ENCODE measurements around a stretch of chr11.

DNA sequence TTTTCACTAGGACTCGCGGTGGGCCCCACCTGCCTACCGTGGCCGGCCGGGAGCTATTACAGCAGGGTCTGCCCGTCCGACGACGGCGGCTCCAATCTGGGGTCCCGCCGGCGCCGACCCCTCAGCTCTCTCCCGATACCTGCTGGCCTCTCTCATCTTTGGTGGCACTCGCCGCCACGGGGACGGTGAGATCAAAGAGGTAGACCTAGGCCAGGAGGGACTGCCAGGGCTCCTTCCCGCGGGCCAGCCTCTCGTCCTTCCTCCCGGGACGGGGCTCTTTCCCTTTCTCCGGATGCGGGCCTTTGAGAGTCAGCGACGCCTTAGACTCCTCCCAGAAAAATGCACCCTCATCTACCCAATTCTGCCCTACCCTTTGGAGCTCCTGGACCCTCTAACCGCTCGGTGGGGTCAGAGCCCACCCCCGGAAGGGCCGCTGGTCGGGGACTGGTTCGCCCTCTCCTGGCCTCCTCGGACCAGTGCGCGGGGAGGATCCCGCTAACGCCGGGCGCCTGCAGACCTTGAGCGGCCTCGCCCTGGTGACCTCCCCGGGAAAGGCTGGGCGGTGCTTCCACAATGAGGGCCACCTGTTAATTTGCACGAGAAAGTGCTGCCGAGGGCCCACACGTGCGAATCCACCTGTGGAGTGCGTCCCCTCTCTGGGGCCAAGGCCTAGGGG lies 61.2 kb downstream of the ENDOD1 start:
- RAMPAGE, long total RNA = no peak
- RRBS, 2 experiments = 2 to 3% methylated on average over 22 of the region's 50 CpGs
CAGE:
- cytosol, long polyA minus RNA = no peak
- cytosol, long polyA plus RNA = no peak
- long polyA plus RNA = no peak
- nucleolus, long total RNA = start-site peak on the minus strand centred at position 284 of the sequence, 14 bp wide, 6 reads; start-site peak on the minus strand centred at position 407 of the sequence, 35 bp wide, 10 reads
- nucleus, long polyA plus RNA = no peak
- nucleus, long total RNA = no peak

DNA sequence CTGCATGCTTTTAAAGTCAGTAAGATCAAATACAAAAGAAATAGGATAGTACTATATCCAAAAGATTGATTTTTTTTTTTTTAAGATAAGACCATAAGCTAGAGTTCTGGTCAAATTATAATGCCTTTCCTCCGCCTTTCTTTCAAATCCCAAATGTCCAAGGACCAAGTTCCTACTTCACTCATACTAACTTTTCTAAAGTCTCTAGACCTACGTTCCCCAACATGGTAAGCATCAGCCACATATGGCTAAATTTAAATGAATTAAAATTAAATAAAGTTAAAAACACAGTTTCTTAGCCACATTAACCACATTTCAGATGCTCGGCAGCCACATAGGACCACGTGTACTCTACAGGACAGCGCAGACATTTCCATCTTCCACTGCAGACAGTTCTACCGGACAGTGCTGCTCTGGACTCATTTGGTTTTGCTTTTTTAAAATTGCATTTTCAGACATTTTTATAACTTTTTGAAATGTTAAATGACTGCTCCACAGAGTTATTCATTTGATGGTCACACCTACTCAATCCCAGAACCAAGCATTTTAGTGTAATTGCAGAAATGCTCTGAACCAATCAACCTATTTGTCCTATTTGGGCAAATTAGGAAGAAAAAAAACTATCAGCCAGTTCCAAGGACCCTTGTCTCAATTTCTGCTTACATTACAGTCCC lies 34.5 kb downstream of the SESN3 start:
- RAMPAGE, long total RNA = no peak
- RRBS, 2 experiments = no CpG with 5 or more reads among the region's 6 CpGs
CAGE:
- cytosol, long polyA minus RNA = no peak
- cytosol, long polyA plus RNA = no peak
- long polyA plus RNA = no peak
- nucleolus, long total RNA = no peak
- nucleus, long polyA plus RNA = no peak
- nucleus, long total RNA = no peak

DNA sequence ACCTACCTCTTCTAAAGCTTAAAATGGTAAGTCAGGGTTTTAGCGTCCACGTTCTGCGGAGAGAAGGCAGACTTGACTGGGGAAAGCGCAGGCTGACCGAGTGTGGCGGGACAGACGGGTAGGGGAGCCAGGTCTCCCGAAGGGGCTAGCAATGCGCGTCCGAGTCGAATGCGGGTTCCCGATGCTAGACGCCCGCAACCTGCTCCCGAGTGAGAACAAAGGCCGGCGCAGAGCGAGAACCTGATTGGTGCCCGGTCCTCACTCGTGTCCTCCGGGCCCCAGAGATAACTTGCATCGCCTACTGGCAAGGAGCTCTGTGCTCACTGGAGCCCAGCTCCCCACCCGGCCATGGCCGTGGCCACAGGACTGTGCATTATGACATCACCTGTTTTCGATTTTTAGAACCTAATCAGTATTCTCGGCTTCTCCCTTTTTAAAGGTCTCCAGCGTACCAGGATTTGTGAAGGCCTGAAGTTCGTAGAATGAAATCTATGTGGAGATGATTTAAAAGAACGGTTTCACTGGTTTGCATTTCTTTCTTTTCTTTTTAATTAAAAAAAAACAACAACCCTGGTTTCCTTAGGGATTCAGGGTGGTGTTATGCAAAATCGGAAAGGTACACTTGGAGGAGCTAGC lies 1.3 kb upstream of the SESN3 start:
- RAMPAGE, long total RNA = no peak
- RRBS, 2 experiments = 1 to 3% methylated on average over 3 of the region's 32 CpGs
CAGE:
- cytosol, long polyA minus RNA = no peak
- cytosol, long polyA plus RNA = no peak
- long polyA plus RNA = no peak
- nucleolus, long total RNA = no peak
- nucleus, long polyA plus RNA = no peak
- nucleus, long total RNA = no peak

GRCh38 chr11:95242303-95243193 lies 11.5 kb upstream of the SESN3 start:
- RAMPAGE, long total RNA = no peak
- RRBS, 2 experiments = no CpG with 5 or more reads among the region's 10 CpGs
CAGE:
- cytosol, long polyA minus RNA = no peak
- cytosol, long polyA plus RNA = no peak
- long polyA plus RNA = no peak
- nucleolus, long total RNA = no peak
- nucleus, long polyA plus RNA = no peak
- nucleus, long total RNA = no peak

GRCh38 chr11:95508109-95508602 lies 277.2 kb upstream of the SESN3 start:
- RAMPAGE, long total RNA = no peak
- RRBS, 2 experiments = no CpG with 5 or more reads among the region's 7 CpGs
CAGE:
- cytosol, long polyA minus RNA = no peak
- cytosol, long polyA plus RNA = no peak
- long polyA plus RNA = no peak
- nucleolus, long total RNA = no peak
- nucleus, long polyA plus RNA = no peak
- nucleus, long total RNA = no peak

DNA sequence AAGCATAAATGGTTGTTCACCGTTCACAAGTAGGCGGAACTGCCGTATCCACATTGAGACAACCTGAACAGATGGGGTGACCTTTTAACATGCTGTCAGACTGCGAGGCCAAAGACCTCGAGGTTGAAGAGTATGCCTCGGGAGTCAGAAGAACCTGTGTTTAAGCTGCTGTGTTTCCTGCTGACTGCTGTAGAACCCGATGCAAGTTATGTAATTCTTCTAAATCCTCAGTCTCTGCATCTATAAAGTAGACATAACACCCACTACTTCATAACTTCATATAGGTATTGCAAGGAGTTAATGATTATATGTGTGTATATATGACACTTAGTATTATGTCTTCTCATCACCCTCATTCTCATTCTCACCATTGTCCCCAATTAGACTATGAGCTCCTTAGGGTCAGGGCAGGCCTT lies 199.2 kb downstream of the FAM76B start:
- RAMPAGE, long total RNA = no peak
- RRBS, 2 experiments = no CpG with 5 or more reads among the region's 7 CpGs
CAGE:
- cytosol, long polyA minus RNA = no peak
- cytosol, long polyA plus RNA = no peak
- long polyA plus RNA = no peak
- nucleolus, long total RNA = no peak
- nucleus, long polyA plus RNA = no peak
- nucleus, long total RNA = no peak

GRCh38 chr11:95631633-95632021 lies 158.0 kb downstream of the FAM76B start:
- RAMPAGE, long total RNA = no peak
- RRBS, 2 experiments = no CpG with 5 or more reads among the region's 13 CpGs
CAGE:
- cytosol, long polyA minus RNA = no peak
- cytosol, long polyA plus RNA = no peak
- long polyA plus RNA = no peak
- nucleolus, long total RNA = no peak
- nucleus, long polyA plus RNA = no peak
- nucleus, long total RNA = no peak

GRCh38 chr11:95700428-95700855 lies 89.1 kb downstream of the FAM76B start:
- RAMPAGE, long total RNA = no peak
- RRBS, 2 experiments = no CpG with 5 or more reads among the region's 6 CpGs
CAGE:
- cytosol, long polyA minus RNA = no peak
- cytosol, long polyA plus RNA = no peak
- long polyA plus RNA = no peak
- nucleolus, long total RNA = no peak
- nucleus, long polyA plus RNA = no peak
- nucleus, long total RNA = no peak

DNA sequence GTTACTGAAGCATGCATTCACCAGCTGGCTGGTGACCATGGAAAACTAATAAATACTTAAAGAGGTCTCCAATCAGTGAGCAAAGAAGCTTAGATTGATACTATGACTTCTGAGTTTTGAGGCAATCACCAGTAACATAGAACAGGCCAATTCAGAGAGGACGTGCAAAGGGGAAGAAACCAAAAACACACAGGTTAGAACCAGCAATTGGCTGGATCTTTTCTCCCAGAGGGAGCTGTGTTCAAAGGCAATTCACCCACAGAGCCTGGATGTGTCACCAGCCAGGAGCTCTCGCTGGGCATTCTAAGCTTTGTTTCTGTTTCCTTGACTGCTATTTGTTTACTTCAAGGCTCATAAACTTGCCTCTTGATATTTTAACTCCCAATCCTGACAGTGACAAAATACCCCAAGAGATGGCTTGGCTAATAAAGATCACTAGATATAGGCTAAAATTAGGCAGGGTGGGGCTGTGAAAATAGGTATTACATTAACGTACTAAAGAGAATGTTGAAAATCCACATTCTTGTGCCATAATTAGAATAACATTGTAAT lies 113.6 kb upstream of the MTMR2 start:
- RAMPAGE, long total RNA = no peak
- RRBS, 2 experiments = no CpG with 5 or more reads among the region's 3 CpGs
CAGE:
- cytosol, long polyA minus RNA = no peak
- cytosol, long polyA plus RNA = no peak
- long polyA plus RNA = no peak
- nucleolus, long total RNA = no peak
- nucleus, long polyA plus RNA = no peak
- nucleus, long total RNA = no peak

- RAMPAGE, long total RNA = no peak
- RRBS, 2 experiments = no CpG with 5 or more reads among the region's 5 CpGs
CAGE:
- cytosol, long polyA minus RNA = no peak
- cytosol, long polyA plus RNA = no peak
- long polyA plus RNA = start-site peak on the minus strand at chr11:96149994-96150059, 6 and 8 reads in 2 replicates
- nucleolus, long total RNA = no peak
- nucleus, long polyA plus RNA = no peak
- nucleus, long total RNA = no peak
Observed at GRCh38 chr11:96149787-96150397, 193.1 kb downstream of the MAML2 start.

DNA sequence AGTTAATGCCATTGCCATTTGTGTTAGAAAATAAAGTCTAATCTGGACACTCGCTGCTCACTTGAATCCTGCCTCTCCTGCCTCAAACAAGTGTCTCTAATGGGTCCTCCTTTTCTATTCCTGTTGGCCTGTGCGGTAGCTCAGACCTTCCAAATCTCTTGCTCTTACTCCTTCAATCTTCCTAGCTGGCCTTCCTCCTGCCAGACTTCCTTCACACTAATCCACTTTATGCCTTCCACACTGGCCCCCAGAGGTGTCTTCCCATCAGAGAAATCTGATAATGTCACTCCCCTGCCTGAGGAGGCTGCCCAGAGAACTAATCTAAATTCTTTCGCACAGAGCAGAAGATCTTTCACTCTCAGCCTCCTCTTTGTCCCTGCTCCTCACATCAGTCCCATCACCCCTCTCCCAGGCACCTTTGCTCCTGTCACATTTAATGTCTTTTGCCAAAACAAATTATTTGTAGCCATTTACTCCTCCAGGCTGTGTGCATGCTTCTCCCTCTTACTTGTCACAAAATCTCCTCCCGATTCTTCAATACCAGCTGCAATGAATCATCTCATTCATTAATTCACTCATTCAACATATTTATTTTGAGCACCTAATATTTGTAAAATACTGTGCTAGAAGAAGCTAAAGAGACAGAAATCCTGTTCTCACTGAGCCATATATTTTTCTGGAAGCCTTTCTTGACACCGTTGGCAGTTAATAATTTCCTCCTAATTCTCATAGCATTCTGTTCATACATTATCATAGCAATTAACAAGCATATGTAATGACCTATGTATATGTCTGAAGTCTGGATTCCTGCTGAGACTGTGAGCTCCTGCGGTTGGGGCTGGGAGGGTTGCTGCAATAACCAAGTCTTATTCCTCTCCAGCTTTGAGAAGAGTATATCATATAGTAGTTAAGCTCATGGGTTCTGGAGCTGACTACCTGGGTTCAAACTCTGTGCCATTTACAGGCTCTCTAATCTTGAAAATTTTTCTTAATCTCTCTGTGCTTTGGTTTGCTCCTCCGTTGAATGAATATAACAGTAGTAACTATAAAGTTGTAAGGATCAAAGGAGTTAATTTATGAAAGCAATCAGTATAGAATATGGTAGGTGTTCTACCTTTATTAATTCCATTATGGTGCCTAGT lies 175.5 kb downstream of the MAML2 start:
- RAMPAGE, long total RNA = no peak
- RRBS, 2 experiments = no CpG with 5 or more reads among the region's 7 CpGs
CAGE:
- cytosol, long polyA minus RNA = no peak
- cytosol, long polyA plus RNA = no peak
- long polyA plus RNA = no peak
- nucleolus, long total RNA = no peak
- nucleus, long polyA plus RNA = no peak
- nucleus, long total RNA = no peak

DNA sequence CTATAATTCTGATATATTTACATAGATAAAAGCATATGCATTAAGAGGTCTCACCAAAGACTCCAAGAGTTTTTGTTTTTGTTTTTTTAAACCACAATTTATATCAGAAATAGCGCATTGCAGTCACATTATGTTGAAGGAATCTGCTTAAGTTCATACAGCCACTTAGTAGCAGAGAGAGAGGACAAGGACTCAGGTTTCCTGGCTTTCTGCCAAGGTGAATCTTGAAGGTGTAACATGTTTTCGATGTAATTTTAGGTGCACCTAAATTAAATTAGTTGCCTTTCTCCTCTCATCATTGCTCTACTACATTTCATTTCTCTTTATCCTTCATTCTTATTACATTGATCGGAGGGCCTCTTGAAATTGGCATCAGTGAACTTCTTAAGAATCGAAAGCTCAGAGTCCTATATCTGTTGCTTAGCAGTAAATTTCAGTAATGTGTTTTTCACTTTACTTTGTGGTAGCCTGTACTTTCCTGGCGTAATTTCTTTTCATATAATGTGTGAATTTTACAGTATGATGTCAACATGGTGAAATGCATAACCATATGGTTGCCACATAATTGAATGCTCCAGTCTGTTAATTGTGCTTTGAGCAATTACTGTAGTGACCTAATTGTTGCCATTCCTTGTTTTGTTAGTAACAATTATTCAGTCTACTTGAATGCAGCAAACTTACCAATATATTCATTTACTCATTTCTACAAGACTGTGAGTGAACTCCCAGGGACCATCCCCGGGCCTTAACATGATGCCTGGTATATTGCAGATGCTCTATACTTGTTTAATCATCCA lies 138.2 kb downstream of the MAML2 start:
- RAMPAGE, long total RNA = no peak
- RRBS, 2 experiments = no CpG with 5 or more reads among the region's 6 CpGs
CAGE:
- cytosol, long polyA minus RNA = no peak
- cytosol, long polyA plus RNA = no peak
- long polyA plus RNA = no peak
- nucleolus, long total RNA = no peak
- nucleus, long polyA plus RNA = no peak
- nucleus, long total RNA = no peak

GRCh38 chr11:96229591-96230022 lies 113.4 kb downstream of the MAML2 start:
- RAMPAGE, long total RNA = no peak
- RRBS, 2 experiments = no CpG with 5 or more reads among the region's 1 CpG
CAGE:
- cytosol, long polyA minus RNA = no peak
- cytosol, long polyA plus RNA = no peak
- long polyA plus RNA = no peak
- nucleolus, long total RNA = no peak
- nucleus, long polyA plus RNA = no peak
- nucleus, long total RNA = no peak

DNA sequence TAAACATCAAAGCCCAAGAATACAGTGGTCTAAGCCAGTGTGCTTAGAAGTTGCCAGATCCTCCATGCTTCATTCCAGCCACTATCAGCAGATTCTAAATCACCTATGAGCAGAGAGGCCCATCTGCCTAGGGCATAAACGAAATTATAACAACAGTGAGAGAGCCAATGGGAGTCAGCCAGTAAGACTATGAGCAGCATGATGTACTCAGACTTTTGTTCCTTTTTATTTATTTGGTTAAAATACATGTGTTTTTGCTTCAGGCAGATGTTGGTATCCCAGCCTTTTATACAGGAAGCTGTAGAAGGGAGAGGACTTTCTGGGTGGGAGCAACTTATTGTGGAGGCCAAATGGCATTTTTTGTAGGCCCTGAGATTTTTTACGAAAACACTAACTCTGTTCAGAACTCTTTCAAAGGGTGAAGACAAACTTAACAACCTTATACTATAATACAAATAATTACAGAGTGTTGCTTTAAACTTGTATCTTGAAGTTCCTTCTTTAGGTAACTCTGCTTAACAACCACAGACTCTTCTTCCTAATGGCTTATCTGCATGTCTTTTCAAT lies 84.3 kb downstream of the MAML2 start:
- RAMPAGE, long total RNA = no peak
- RRBS, 2 experiments = no CpG with 5 or more reads among the region's 2 CpGs
CAGE:
- cytosol, long polyA minus RNA = no peak
- cytosol, long polyA plus RNA = no peak
- long polyA plus RNA = no peak
- nucleolus, long total RNA = no peak
- nucleus, long polyA plus RNA = no peak
- nucleus, long total RNA = no peak

- RAMPAGE, long total RNA = no peak
- RRBS, 2 experiments = no CpG with 5 or more reads among the region's 2 CpGs
CAGE:
- cytosol, long polyA minus RNA = no peak
- cytosol, long polyA plus RNA = no peak
- long polyA plus RNA = no peak
- nucleolus, long total RNA = no peak
- nucleus, long polyA plus RNA = no peak
- nucleus, long total RNA = no peak
Observed at GRCh38 chr11:96267392-96268058, 75.5 kb downstream of the MAML2 start.

GRCh38 chr11:96338845-96339215 lies 4.2 kb downstream of the MAML2 start:
- RAMPAGE, long total RNA = no peak
- RRBS, 2 experiments = no CpG with 5 or more reads among the region's 4 CpGs
CAGE:
- cytosol, long polyA minus RNA = no peak
- cytosol, long polyA plus RNA = no peak
- long polyA plus RNA = no peak
- nucleolus, long total RNA = no peak
- nucleus, long polyA plus RNA = no peak
- nucleus, long total RNA = no peak

- RAMPAGE, long total RNA = no peak
- RRBS, 2 experiments = no CpG with 5 or more reads among the region's 1 CpG
CAGE:
- cytosol, long polyA minus RNA = no peak
- cytosol, long polyA plus RNA = no peak
- long polyA plus RNA = no peak
- nucleolus, long total RNA = no peak
- nucleus, long polyA plus RNA = no peak
- nucleus, long total RNA = no peak
Observed at GRCh38 chr11:97966125-97966517, 1054.6 kb upstream of the CNTN5 start.

GRCh38 chr11:100715087-100715746 lies 28.1 kb downstream of the ARHGAP42 start:
- RAMPAGE, long total RNA = no peak
- RRBS, 2 experiments = no CpG with 5 or more reads among the region's 3 CpGs
CAGE:
- cytosol, long polyA minus RNA = no peak
- cytosol, long polyA plus RNA = no peak
- long polyA plus RNA = no peak
- nucleolus, long total RNA = no peak
- nucleus, long polyA plus RNA = no peak
- nucleus, long total RNA = no peak

DNA sequence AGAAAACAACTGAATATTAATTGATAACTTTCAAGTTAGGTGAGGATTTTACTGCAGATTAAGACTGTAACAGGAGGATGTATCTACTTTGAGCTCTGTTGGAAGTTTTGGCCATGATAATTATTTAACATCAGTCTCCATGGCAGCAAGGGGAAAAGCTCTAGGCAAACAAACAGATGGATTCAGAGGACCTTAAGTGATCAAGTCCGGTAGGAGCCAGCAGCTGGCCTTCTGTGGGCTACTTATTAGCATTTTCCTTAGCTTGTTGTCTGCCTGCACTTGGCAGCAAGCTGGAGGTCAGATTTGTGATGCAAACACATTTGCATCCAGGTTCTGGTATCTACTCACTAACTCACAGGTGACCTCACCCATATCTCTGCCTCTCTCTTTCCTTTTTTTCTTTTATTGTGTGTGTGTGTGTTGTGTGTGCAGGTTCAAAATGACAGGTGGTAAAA lies 32.2 kb downstream of the ARHGAP42 start:
- RAMPAGE, long total RNA = no peak
- RRBS, 2 experiments = no CpG with 5 or more reads among the region's 1 CpG
CAGE:
- cytosol, long polyA minus RNA = no peak
- cytosol, long polyA plus RNA = no peak
- long polyA plus RNA = no peak
- nucleolus, long total RNA = no peak
- nucleus, long polyA plus RNA = no peak
- nucleus, long total RNA = no peak

DNA sequence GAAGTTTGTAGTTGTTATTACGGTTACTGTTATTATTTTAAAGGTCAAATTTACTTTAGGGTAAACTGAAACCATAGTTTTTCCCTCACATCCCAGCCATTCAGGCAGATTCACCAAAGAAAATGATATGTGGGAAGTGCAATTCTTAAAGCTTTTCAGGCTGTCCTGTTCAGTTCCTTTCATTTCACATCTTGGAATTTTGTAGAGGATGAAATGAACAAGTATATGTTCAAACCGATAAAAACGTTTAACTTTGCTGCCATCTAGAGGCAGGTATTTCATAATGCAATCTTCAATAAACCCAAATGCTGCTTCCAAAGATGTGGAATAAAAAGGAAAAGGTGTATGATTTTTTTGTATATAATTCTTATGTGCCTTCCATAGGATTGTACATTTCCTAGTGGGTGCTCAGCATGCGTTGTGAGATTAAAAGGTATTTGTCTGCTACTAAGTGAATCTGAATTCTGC lies 199.5 kb downstream of the PGR start:
- RAMPAGE, long total RNA = no peak
- RRBS, 2 experiments = no CpG with 5 or more reads among the region's 4 CpGs
CAGE:
- cytosol, long polyA minus RNA = no peak
- cytosol, long polyA plus RNA = no peak
- long polyA plus RNA = no peak
- nucleolus, long total RNA = no peak
- nucleus, long polyA plus RNA = no peak
- nucleus, long total RNA = no peak